Left colon (tissue), 1 donor: ENCODE measurements around a stretch of chr14.

DNA sequence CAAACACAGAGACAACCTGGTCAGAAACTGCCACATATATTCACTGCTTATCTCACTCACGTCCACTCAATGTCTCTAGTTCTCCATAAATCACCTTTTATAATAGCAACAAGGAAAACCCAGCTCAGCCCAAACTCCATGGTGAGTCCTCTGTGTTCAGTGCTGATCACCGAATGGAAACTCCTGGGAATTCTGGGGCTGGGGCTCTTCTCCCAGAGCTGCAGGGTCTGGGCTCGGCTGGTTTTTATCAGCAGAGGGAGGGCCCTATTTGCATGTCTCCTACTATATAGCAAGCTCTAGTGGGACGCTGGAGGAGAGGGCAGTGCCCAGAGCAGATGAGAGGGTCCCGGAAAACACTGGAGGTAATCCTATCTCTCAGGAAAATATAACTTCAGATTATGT, 590.6 kb downstream of the TMEM121 start:
- PRO-cap: no peak

GRCh38 chr14:106211361-106211804, 685.0 kb downstream of the TMEM121 start:
- PRO-cap: no peak

GRCh38 chr14:106276140-106276725, 749.9 kb downstream of the TMEM121 start:
- PRO-cap: no peak

GRCh38 chr14:106398770-106399439, 872.5 kb downstream of the TMEM121 start:
- PRO-cap: no peak

- PRO-cap: no peak
Observed at GRCh38 chr14:106538250-106538516, 1011.8 kb downstream of the TMEM121 start.